Neural cell (in vitro differentiated cells): ENCODE measurements around the genes METTL18 and NTMT2.

DNA sequence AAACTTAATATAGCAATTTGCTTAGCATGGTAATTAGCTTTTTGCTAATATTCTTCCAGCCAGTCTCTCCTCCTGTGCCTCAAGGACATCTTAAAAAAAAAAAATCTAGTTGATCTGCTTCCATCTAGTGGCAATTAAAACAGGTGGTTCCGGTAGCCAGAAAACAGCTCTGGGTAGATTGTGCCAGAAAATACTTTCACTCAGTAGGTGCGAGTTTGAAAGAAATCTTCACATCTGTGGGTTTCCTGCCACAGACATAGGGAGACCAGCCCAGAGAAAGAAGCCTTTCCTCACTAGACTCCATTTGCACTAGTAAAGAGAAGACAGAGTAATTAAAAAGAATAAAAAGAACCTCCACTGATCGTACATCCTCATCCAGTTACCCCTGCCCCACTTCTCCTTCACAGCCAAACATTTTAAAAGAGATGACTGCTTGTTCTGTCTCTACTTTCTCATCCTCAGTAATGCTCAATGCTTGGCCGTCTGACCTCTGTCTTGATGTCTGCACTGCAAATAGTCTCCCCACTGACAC is 17.0 kb downstream of the SELL start:
- RAMPAGE, long total RNA, result no peak

GRCh38 chr1:169794396-169795533 is at the start of gene METTL18:
TSS of gene METTL18 (minus strand) at chr1:169794907.
- RAMPAGE, long total RNA, result start-site peak on the minus strand at chr1:169794648-169794693, 25 and 51 reads in 2 replicates; start-site peak on the minus strand at chr1:169794880-169794938, 29 and 161 reads in 2 replicates

GRCh38 chr1:169795776-169796173 is 935 bp downstream of the C1orf112 start:
- RAMPAGE, long total RNA, result no peak

DNA sequence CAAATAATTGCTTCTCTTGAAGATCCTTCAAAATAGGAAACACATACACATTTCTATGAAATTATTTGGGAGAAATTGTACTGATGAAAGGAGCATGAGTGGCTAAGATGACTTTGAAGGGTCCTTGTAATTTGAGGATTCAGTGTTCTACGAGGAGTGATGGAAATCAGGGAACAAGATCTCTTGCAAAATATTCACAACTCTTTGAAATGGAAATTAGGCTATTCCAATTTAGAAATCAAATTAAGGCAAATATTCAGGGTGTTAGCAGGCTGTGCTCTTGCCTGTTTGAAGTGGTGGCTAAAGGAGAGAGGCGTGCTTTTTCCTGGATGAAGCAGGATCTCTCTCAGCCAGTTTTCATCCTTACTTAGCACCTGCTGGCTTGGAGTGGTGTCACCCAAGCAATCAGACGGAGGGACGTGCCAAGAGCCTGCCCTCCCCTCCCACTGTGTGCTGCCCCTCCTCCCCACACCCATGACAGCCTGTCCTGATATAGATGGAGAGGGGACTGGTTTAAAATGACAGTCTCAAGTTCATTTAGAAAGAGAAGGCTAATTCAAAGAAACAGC is at the start of gene NTMT2:
NTMT2 (plus strand) TSS at position 469 of the 569 bp plus-strand sequence.
- RAMPAGE, long total RNA, result start-site peak on the minus strand centred at position 353 of the sequence, 93 bp wide, 10 and 7 reads in 2 replicates; start-site peak on the plus strand centred at position 463 of the sequence, 45 bp wide, 6 and 7 reads in 2 replicates

- RAMPAGE, long total RNA, result no peak
Measured at GRCh38 chr1:170146060-170146796, 469 bp downstream of the NTMT2 start.

DNA sequence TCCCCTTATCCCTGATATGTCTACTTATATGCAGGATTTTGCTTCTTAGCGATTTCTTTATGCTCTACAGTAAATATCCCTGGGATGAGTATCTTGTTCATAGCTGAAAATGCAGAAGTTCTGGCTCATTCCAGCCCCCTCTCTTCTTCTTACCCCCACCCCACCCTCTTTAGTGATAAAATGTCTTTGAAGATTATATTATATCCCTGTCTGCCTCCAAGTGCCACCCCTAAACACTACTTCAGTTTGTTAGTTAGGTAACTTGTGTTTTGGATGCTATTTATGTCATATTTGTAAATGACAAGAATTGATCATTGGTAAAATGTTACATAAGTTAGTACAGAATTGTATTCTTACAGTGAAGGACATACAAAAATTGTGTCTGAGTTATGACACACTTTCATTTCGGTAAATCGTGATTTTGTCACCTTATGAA is 2.6 kb downstream of the PRRC2C start:
- RAMPAGE, long total RNA, result no peak

DNA sequence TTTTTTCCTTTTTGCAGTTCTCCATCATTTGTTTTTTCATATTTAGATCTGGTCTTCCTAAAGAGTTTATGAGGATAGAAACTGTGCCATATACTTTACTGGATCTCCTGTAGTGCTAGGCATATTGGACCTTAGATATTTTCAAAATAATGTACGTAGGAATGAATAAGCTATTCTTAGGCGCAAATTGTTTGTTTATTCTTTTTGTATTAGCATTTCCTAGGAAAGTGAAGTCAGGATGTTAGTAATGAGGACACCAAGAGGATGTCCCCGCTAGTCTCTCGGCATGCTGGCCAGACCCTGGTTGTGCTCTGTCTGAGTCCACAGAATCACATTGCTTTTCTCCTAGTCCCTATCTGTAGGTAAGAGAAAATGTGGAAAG is 31.0 kb downstream of the DNM3 start:
- RAMPAGE, long total RNA, result no peak

GRCh38 chr1:172154613-172155067 is 265.8 kb upstream of the C1orf105 start:
- RAMPAGE, long total RNA, result no peak

DNA sequence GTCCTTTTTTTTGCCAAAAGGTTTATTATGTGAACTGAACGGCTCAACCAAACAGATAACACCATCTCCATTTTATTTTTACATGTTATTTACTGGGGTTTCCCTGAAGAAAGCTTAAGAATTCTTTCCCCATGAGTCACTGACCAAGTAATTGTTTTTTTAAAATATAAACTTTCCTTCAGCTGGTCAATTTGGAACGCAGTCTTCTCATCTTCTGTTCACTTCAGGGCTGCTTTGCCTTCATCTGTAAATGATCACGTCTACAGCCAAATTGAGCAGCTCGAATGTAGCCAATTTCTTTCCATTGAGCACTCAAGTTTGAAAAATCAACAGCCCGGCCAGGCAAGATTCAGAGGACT is 76.7 kb upstream of the C1orf105 start:
- RAMPAGE, long total RNA, result no peak

DNA sequence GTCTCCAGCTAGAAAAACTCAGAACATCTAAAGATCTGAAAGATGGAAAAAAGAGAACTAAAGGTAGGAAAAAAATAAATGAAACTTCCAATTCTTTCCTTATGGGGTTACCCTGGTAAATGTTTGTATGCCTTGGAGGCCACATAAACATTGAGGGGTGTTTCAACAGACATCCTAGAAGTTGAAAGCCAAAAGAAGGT is 259 bp downstream of the C1orf105 start:
- RAMPAGE, long total RNA, result no peak

DNA sequence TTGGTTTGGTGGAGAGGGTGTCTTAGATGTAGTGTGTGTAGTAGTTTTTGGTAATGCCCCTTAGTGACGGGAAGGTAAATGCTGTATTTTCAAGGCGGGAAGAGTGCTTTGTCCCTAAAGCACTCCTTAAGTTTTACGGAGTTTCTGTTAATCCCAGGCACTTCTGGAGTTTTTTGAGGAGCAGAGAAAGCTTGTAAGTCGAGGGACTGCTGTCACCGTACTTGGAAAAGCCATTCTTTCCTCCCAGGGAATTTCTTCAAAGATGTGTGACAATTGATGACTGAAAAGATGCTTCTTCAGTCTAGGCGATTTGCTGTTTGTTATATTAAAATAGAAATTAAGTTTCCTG is 1.1 kb downstream of the SUCO start:
- RAMPAGE, long total RNA, result no peak

DNA sequence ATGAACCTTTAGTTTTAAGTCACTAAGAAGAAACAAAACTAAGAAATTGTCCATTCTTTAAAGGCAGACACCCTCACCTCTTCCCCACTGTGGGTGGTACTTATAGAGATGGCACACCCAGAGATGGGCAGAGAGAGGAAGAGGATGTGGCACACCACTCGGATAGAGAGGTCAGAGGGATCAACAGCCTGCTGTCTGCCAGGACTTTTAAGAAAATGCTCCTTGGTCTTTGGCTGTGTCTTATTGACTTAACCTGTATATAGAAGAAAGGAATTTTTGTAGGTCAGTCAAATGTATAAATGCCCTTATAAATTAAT is 45.1 kb downstream of the FASLG start:
- RAMPAGE, long total RNA, result no peak

GRCh38 chr1:172906603-172907196 is 144.0 kb downstream of the TNFSF18 start:
- RAMPAGE, long total RNA, result no peak

DNA sequence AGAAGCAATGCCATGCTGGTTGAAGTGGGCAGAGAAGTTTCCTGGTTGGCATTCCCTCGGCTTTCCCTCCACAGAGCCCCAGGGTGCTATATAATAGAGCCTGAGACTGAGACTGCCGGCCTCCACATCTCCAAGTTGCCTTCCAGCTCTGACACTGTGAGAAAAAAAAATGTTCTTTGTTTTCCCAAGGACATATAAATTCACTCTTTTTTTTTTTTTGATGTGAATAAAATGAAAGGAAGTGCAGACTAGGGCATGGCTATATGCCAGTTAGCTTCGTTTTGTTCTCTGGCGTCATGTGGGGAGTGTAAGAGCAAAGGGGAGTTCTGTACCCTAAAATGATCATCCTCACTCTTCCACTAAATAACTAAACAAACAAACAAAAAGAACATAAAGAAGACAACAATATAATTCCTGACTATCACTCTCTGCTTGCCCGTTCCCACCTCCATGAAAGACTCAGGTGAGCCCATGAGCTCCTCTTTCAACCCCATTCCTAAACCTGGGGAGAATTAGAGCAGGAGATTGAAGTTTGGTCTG is 101.6 kb downstream of the TNFSF18 start:
- RAMPAGE, long total RNA, result no peak

- RAMPAGE, long total RNA, result no peak
Measured at GRCh38 chr1:173210396-173210641, 3.2 kb upstream of the TNFSF4 start.

DNA sequence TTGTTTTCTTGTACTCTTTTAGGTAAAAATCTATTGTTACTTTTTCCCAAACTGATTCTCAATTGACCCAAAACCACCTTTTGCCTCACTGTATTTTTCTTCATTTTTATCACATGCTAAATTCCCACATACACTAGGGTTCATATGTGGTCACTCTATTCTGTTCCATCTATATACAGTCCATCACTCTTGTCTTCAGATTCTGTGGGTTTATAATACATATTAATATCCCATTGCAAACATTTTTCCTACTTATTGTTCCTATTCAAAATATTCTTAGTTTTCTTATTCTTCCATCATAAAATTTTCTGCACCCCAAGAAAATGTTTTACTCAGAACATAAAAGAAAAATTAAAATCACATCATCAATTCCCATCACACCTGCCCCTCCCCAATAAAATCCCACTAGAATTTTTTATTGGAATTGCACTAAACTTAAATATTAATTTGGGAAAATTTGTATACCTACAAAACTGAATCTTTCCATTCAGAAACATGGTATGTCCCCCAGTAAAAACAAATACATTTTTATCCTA is 39.5 kb upstream of the PRDX6 start:
- RAMPAGE, long total RNA, result no peak

DNA sequence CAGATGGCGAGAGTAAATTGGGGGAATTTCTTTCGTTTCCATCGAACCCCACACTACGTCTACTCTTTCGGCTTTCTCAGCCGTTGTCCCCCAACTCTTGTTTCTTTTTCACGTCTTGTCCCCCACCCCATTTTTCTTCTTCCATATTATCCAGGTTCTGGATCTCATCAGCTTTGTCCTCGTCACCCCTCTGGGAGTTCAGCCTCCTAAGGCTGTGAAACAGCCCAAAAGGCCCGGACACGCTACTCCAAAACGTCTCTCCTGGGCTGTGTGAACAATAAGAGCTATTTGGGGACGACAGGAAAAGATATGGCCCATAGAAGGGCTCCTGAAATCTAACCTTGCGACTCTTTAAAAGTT is 452 bp upstream of the RC3H1 start:
- RAMPAGE, long total RNA, result no peak

- RAMPAGE, long total RNA, result no peak
Measured at GRCh38 chr1:174270399-174270598, 111.0 kb downstream of the RABGAP1L start.

DNA sequence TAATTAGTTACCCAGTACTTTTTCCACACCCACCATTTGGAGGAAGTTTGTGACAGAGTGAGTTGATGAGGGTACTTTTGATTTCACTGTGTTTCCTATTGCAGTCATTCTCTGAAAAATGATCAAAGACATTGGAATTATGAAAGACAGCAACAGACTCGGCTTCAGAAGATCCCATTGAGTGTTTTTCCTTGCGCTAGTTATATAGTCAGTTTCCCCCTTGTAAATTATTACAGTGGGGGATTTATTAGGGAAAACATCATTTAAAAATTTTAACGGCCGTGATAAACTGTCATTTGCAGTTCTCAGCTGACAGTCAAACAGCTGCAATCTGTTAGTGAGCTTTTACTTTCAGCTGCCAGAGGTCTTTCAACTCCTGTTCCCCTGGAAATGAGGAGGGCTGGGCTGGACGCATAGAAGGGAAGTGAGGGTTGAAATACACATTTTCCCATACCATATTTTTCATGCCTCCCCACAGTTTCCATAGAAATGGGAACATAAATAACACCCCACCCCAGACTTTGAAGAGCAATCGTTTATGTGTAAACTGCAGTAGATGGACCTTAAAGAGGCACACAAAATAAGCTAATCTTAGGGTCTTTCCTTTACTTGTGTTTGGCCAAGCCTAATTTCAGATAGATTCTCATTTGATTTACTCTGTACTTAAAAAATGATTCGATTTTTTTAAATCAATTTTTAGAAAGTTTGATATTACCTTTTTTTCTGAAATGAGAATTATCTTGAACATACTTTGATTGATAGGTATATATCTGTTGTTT is 61.1 kb upstream of the CACYBP start:
- RAMPAGE, long total RNA, result no peak

- RAMPAGE, long total RNA, result no peak
Measured at GRCh38 chr1:174967966-174968609, 31.7 kb upstream of the CACYBP start.